Urinary bladder (tissue), 3 donors: ENCODE data around the gene FBXO7.

GRCh38 chr22:32474493-32475486, at the start of gene FBXO7:
Gene FBXO7 (plus strand): TSS chr22:32474811.
- PRO-cap: bidirectional peak, plus-strand start at chr22:32474821, minus-strand start at chr22:32474630; bidirectional peak, plus-strand start at chr22:32475293, minus-strand start at chr22:32475168; bidirectional peak, plus-strand start at chr22:32475426, minus-strand start at chr22:32475354
- RAMPAGE, long total RNA: no peak

- PRO-cap: bidirectional peak, plus-strand start at chr22:32532718, minus-strand start at chr22:32532621; bidirectional peak, plus-strand start at chr22:32532845, minus-strand start at chr22:32532773
- RAMPAGE, long total RNA: no peak
These were observed 57.6 kb downstream of the FBXO7 start for GRCh38 chr22:32531686-32533042.

- PRO-cap: unidirectional peak, plus-strand start at chr22:32534013
- RAMPAGE, long total RNA: no peak
These were observed 59.1 kb downstream of the FBXO7 start for GRCh38 chr22:32533601-32534289.

GRCh38 chr22:32555235-32555770, 80.7 kb downstream of the FBXO7 start:
- PRO-cap: no peak
- RAMPAGE, long total RNA: no peak

DNA sequence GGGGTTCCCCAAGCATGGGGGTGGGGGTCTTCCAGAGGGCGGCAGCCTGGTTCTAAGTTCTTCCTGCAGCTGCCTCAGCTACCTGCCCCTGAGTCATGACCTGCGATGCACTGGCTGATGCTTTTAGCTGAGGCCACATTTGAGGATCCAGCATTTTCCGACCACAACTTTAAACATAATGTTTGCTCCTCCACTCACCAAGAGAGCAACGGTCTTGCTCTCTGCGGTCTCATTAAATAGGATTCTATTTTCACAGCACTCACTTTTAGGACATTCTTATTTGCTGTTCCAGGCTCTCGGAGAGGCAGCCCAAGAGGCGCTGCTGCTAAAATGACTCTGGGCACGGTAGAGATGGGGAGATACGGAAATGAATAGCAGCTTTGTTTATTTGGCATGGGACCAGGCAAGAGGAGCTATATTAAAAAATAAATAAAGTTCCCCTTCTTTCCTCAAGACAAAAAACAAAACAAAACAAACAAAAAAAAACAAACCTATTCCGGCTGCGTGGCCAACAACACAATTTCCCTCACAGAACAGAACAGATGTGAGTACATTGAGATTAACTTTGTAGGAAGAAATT, 100.9 kb downstream of the FBXO7 start:
- PRO-cap: no peak
- RAMPAGE, long total RNA: no peak

DNA sequence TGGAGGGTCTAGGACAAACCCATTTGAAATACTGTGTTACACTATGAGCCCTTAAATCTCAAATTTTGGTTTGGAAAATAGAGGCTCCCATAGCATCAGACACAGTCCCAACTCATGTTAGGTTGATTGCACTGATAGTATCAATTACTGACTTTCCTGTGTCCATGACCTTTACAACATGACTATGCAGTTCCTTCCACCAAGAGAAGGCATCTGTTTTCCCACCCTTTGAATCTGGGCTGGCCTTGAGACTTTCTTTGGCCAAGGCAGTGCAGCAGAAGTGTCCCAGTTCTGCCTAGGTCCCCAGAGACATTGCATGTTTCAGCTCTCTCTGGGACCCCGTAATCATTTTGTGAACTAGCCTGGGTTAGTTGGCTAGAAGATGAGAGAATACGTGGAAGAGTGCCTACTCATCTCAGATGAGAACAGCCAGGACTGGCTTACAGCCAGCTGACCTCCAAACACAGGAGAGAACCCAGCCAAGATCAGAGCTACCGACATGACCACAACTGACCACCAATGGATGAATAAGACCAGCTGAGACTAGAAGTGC, 145.0 kb downstream of the FBXO7 start:
- PRO-cap: no peak
- RAMPAGE, long total RNA: no peak

DNA sequence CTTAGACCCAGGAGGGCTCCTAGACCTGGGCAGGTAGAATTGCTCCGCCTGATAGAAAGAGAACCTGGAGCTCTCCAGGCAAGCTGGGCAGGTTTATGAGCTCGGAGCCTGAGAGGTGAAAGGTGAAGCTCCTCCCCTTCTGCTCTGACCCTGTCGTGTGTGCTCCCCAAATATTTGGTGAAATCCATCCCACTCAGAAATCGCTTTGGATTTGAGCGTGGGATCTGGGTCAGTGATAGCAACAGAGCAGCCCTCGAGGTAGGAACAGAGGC, 154.3 kb downstream of the FBXO7 start:
- PRO-cap: no peak
- RAMPAGE, long total RNA: no peak

- PRO-cap: no peak
- RAMPAGE, long total RNA: no peak
These were observed 106.1 kb upstream of the TIMP3 start for GRCh38 chr22:32695337-32695969.

DNA sequence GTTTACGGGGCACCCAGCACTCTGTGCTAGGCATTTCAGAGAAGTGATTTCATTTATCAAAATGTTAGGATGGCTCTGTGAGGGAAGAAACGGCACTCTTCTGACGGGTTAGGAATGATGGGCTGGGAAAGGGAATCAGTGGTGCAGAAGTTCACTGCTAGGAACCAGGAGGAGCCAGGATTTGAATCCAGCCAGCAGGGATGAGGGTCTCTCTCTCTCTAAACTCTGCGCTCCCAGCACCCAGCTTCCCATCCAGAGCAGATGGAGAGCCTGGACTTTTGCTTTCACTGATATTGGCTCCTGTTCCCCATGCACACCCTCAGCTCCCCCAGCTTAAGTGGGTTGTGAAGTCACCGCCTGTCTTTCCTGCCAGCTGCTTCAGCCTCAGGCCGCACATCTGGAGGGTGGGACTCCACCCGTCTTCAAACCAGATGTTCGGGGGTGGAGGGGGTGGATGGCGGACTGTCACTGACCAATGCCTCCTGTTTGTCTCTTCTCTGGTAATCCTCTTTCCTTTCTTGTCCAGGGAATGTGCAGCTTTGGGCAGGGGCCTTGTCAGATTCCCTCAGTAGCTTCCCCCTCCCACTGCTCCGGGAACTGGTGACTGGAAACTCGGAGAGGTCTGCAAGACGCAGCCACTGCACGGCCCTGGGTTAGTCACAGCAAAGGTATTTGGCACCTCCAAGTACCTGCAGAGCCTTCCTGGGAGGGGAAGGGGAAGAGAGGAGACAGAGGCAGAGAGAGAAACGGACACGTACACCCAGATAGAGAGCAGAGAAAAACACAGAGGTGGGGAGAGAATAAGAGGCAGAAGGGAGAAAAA, 56.3 kb upstream of the TIMP3 start:
- PRO-cap: no peak
- RAMPAGE, long total RNA: no peak

DNA sequence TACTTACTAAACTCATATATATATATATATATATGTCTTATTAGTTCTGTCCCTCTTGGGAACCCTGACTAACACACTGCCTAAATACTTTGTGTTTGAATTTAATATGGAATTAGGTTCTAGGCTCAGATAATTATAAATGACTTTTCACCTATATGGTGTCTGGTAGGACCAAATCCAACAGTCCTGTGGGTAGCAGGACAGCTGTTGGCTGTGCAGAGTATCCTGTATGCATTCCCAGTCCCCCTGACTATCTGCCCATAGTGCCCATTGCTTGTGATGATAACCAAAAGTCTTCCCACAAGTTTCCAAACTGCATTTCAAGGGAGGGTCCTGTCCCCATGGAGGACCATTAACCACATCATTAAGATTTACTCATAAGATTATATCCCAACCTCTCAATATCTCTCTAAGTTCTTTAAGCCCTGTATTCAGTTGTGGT, 42.8 kb upstream of the TIMP3 start:
- PRO-cap: no peak
- RAMPAGE, long total RNA: no peak

DNA sequence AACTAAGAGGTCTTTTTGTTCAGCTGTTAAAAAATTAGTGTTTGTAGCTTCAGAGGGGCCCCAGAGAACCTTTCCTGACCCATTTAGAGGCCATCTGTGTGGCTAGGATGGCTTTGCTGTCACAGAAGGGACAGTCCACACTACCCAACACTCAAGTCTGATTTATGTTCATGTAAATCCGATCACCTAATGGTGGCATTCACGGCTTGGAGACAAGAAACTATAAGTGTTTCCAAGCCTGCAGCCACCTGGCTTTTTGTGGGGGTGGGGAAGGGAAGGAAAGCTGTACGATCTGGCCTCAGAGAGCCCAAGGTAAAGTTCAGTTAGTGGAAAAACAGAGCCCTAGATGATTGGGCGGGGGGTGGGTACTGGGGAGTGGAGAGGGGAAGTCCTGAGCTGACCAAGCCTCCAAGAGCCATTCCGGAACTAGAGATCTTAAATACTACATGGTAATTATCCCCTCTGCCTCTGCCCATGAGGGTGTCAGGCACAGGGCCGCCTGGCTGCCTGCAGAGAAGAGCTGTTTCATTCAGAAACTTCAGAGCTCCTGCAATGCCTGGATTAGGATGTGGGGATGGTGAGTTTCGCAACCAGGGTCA, 8.8 kb downstream of the TIMP3 start:
- PRO-cap: no peak
- RAMPAGE, long total RNA: no peak

GRCh38 chr22:32816824-32818005, 15.7 kb downstream of the TIMP3 start:
- PRO-cap: no peak
- RAMPAGE, long total RNA: no peak

- PRO-cap: no peak
- RAMPAGE, long total RNA: no peak
These were observed 17.9 kb downstream of the TIMP3 start for GRCh38 chr22:32819367-32819848.

DNA sequence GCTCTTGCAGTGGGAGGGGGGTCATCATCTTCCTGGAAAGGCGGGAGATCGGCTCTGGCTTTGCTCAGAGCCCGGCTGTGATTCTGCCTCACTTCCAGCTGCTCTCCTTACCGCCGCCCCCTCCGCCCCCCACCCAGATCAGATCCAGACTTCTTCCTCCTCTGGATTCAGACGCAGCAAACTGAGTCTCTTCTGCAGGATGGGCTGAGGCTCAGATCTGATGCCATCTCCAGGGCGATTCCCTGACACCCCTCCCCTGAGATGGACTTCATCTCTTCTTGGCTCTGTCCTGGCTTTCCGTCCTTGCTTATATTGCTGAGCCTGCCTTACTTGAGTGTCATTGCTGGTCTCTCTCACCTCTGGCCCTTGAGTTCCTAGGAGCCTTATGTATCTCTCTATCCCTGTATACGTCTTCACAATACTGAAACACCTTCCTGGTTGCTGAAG, 39.0 kb downstream of the TIMP3 start:
- PRO-cap: no peak
- RAMPAGE, long total RNA: no peak

- PRO-cap: no peak
- RAMPAGE, long total RNA: no peak
These were observed 348.3 kb downstream of the LARGE1 start for GRCh38 chr22:33571928-33572490.

- PRO-cap: no peak
- RAMPAGE, long total RNA: no peak
These were observed 69.7 kb downstream of the LARGE1 start for GRCh38 chr22:33850399-33851164.

GRCh38 chr22:33867232-33867478, 53.1 kb downstream of the LARGE1 start:
- PRO-cap: no peak
- RAMPAGE, long total RNA: no peak

- PRO-cap: no peak
- RAMPAGE, long total RNA: no peak
These were observed 30.5 kb downstream of the LARGE1 start for GRCh38 chr22:33889747-33890196.

DNA sequence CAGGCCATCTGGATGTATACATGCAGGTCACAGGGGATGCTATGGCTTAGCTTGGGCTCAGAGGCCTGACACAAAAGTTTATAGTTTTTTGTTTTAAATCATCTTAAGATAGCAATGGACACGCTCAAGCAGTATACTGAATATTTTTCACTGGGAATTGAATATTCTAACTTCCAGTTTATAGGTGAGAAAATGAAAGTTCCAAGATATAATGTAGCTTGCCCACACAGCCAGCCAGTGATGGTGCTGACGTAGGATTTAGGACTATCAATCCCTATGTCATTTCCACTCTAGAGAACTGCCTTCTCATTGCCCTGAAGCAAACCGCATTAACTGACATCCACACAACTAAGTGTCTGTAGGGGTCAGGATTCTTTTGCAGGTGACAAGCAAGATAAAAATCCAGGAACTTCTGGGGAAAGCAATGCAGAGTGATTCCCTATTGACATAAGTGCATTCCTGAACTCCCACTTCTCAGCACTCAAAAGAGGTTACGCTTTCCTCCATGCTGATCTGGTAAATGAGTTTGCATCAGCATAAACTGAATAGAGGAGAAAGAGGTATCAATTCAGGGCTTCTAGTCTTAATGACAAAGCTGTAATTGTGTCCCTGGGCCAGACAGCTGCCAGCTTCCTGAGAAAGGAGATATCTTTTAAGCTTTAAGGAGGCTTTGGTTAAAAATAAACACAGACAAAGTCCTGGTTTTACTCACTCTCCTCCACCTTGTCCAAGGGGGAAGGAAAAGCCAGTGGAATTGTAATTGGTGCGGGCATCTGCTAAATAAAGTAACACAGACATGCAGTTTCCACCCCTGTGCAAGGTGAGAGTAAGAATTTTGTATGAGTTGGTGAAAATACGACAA, 224.6 kb upstream of the ISX start:
- PRO-cap: no peak
- RAMPAGE, long total RNA: no peak

DNA sequence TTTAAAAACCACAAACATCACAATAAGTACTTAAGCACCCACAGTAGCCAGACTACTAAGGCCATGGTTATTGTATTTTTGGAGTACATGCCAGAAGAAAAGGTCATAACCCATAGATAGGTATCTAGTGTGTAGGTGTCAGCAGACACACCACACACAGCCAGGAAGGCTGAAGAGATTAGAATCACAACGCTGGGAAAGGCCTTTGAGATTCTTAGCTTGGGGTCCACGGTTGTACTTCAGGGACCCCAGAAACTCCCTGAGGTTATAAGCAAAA, 966 bp upstream of the TOM1 start:
- PRO-cap: no peak
- RAMPAGE, long total RNA: no peak